ENCODE measurements around a stretch of chr6.

DNA sequence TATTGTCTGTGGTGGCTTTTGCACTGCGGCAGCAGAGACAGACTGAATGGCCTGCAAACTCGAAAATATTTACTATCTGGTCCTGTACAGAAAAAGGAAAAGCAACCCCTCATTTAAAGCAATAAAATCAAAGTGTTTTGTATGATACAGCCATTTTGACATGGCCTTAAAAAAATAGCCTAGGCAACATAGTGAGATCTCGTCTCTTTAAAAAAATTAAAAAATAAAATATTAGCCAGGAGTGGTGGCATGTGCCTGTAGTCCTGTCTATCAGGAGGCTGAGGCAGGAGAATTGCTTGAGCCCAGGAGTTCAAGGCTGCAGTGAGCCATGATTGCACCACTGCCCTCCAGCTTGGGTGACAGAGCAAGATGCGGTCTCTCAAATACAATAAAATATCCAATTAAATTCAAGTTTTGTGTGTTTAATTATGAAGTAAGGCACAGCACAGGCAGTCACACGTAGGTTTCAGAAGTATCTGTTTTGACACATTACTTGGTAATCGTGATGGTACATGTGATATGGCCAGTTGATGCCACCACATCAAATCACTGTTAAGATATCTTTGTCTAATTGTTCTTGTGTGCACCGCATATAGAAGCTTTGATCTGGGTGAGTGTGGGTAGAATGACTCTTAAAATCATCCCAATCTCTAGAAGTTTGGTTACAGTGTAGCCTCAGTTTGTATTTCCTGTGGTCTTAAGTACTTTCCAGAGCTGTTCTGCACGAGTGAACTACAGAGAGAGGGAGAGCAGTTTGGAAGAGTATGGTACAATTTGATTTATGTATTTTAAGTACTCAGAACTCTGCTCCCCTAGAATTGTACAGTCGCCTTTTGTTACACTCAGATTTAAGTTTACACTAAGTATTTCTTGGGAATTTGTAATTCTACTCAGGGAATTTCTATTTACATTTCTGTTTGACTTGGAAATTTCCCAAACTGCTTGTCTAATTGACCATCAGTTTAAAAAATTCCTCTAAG lies 37.3 kb downstream of the SNX9 start:
- PRO-cap, 10 experiments: no peak in any of the 10 experiments

GRCh38 chr6:157909461-157909859 lies 72.2 kb upstream of the SYNJ2 start:
- PRO-cap, 10 experiments: no peak in any of the 10 experiments

- PRO-cap, 10 experiments: peak in 2 of 10 experiments; most common plus-strand start chr6:157954359 (in 1); most common minus-strand start chr6:157954234 (in 1)
Measured at GRCh38 chr6:157954074-157955331, 27.2 kb upstream of the SYNJ2 start.

DNA sequence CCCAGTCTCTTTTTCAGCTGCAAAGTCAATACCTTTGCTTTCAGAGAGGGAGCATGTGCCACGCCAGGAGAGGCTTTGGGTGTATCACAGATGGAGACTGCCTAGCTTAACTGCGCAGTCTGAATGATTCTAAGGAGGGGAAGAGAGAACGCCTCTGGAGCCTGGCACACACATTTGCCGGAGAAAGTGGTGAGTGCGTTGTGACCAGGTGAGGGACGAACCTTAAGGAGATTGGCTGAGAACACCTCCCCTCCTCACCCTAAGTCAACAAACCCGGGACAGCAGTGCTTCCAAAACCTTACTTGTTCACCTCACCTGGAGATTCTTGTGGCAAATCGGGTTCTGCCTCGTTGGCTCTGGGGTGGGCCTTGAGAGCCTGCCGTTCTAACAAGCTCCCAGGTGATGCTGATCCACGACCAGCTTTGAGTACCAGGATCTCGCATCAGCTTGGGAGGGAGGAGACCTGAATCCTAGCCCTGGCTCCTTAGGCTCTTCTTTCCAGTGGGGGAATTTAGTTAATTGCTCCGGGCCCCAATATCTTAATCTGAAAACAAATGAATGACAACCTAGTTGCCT lies 9.4 kb downstream of the SYNJ2 start:
- PRO-cap, 10 experiments: peak in 3 of 10 experiments; most common plus-strand start position 333 of the sequence (in 1); most common minus-strand start position 125 of the sequence (in 2)

GRCh38 chr6:158032111-158032648 lies 50.5 kb downstream of the SYNJ2 start:
- PRO-cap, 10 experiments: no peak in any of the 10 experiments

- PRO-cap, 10 experiments: no peak in any of the 10 experiments
Measured at GRCh38 chr6:158083260-158083856, 84.7 kb downstream of the SERAC1 start.

GRCh38 chr6:158412042-158412484 lies 99.8 kb downstream of the TULP4 start:
- PRO-cap, 10 experiments: peak in 1 of 10 experiments; most common plus-strand start chr6:158412289 (in 1); most common minus-strand start chr6:158412118 (in 1)

DNA sequence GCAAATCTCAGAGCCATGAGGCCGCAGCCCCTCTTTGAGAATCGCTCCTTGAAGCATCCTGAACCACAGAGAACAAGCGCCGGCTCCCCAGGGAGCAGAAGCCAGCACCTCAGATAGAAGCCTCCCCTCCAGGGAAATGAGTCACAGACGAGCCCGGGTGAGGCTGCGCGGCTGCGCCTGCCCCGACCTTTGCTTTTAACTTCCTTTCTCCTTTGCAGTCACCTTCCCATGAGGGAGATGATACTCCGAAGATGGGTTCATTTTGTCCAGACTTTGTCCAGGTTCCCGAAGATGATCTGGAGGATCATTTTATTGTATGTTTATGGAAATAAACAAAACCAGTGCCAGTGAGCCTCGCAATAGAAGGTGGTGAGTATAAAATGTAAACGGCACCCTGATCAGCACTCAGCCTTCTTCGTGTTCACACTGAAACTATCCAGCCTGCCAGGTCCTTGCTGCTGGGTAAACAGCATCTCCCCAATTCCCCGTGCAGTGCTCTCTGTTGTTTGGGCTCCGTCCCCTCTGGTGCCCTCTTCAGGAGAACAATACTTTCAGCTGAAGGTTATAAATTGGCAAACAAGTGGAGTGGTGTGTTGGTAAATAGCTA lies 41.6 kb upstream of the TMEM181 start:
- PRO-cap, 10 experiments: peak in 2 of 10 experiments; most common plus-strand start position 144 of the sequence (in 2); most common minus-strand start position 74 of the sequence (in 1)

DNA sequence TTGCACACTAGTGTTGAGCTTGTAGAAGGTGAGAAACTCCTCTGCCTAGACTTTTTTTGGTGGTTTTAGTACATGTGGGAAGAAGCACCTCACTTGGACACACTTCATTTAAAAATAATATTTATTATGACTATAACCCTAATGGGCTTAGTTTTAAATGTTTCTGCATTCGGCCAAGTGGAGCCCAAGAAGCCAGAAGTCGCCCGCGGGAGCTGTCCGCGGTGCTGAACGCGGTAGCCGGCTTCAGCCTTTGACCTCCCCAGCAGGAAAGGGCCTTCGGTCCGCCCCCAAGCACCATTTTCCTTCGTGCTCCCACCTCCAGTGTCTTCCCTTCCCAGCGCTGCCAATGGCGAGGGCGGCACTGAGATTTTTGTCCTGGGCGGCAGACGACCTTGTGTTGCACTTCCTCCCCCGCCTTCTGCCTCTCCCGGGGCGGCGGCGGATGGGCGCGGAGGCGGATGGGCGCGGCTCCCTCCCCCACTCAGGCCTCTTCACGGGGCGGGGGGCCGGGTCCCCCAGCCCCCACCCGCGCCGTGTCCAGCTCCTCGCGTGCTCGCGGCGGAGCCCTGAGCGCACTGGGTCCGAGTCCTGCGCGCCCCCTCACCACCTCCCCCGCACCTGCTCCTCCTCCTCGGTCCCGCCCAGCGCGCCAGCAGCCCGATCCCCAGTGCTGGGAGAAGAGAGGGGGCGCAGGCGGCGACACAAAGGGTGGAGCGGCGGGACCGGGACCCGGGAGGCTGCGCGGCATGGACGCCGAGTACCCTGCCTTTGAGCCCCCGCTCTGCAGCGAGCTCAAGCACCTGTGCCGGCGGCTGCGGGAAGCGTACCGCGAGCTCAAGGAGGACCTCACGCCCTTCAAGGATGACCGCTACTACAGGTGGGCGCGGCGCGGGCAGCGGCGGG lies 23.7 kb upstream of the TMEM181 start:
- PRO-cap, 10 experiments: peak in 2 of 10 experiments; most common plus-strand start position 704 of the sequence (in 2); most common minus-strand start position 577 of the sequence (in 2)

DNA sequence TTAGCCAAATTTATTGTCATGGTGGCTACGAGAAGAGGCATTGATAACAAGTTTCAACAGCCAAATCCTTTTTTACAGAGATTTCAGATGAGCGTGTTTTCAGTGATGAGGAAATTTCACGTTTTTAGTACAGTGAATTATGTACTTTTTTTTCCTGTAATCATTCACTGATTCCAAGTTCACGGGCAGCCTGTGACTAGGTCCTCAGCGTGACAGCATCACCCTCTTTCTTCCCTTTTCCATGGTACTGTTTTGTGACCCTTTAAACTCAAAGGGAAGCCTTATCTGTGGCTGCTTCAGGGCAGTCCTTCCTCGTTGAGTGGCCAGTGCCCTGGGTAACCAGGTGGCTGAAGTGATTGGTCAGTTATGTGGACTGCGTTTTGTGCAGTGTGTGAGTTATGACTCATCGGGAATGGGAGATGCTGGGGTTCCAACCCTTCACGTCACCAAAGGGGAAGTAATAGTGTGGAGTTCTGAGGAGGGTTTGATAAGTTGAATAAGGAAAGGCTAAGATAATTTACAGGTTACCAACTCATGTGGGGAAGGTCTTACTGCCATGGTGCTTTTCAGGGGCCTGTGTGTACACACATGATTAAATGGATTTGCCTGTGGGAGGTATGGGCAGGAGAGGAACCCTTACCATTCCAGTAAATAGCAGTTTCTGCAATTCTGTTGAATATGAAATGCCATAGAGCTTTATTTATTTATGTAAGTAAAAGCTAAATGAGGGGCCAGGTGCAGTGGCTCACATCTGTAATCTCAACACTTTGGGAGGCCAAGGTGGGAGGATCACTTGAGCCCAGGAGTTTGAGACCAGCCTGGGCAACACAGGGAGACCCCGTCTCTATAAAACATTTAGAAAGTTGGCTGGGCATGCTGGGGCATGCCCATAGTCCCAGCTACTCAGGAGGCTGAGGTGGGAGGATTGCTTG lies 12.2 kb downstream of the DYNLT1 start:
- PRO-cap, 10 experiments: no peak in any of the 10 experiments

- PRO-cap, 10 experiments: no peak in any of the 10 experiments
Measured at GRCh38 chr6:158634630-158635318, 9.8 kb downstream of the DYNLT1 start.

- PRO-cap, 10 experiments: no peak in any of the 10 experiments
Measured at GRCh38 chr6:158640361-158640660, 4.2 kb downstream of the DYNLT1 start.

- PRO-cap, 10 experiments: peak in 2 of 10 experiments; most common minus-strand start chr6:158655296 (in 1)
Measured at GRCh38 chr6:158655175-158656301, 5.7 kb downstream of the SYTL3 start.

DNA sequence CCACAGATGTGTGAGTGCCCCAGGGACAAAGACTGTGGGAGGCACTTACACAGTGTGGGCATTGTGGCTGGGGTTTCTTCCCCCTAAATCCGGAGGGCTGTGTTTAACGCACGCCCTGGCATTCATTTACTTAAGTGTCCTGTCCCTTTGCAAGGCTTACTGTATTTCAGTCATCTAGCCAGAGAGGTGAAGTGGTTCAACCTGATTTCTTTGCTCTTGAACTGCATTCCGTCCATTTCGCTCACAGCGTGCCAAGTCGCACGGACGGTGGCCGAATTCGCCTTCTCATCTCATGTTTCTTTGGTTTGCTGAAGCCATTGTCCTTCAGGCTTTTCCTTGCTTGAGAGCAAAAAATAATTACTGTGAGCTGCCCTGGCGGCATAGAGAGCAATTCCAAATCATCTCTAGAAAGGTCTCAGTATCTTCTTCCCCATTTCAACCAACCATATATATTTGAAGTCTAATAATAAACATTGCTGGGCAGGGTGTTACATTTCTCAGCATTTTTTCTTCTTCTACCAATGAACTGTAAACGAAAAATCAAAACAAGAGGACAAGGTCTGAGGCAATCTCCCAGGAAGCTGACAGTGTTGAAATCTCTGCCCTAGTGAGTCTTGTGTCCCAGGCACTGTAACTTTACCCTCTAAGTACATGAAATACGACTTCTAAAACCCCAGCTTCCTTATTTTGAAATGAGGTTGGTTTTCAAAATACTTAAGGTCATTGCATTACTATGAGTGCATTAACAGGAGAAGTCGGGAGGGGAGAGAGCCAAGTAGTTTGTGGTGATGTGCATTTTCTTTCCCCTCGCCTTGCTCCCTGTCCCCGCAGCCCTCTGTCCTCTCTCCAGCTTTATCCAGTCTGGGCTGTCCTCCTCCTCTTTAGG lies 17.0 kb downstream of the SYTL3 start:
- PRO-cap, 10 experiments: peak in 6 of 10 experiments; most common plus-strand start position 742 of the sequence (in 4); most common minus-strand start position 406 of the sequence (in 2)

DNA sequence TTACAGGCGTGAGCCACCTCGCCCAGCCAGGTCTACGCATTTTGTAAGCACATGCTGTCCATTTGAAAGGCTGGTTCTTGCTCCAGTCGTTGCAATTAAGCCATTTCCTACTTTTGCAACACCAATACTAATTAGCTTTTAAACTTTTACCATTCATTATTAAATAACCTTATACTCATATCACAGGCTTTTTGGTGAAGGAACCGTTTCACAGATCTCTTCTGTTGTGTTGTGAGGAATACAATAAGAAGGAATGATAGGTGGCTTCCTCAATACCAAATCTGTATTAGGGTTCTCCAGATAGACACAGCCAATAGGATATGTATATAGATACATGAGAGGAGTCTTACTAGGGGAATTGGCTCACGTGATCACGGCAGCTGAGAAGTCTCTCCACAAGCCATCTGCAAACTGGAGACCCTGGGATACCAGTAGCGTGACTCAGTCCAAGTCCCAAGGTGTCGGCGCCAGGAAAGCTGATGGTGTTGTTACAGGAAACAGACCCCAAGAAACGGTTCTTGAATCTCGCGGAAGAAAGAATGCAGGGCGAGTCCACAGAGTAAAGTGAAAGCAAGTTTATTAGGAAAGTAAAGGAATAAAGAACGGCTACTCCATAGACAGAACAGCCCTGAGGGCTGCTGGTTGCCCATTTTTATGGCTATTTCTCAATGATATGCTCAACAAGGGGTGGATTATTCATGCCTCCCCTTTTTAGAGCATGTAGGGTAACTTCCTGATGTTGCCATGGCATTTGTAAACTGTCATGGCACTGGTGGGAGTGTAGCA lies 61.4 kb downstream of the SYTL3 start:
- PRO-cap, 10 experiments: no peak in any of the 10 experiments

DNA sequence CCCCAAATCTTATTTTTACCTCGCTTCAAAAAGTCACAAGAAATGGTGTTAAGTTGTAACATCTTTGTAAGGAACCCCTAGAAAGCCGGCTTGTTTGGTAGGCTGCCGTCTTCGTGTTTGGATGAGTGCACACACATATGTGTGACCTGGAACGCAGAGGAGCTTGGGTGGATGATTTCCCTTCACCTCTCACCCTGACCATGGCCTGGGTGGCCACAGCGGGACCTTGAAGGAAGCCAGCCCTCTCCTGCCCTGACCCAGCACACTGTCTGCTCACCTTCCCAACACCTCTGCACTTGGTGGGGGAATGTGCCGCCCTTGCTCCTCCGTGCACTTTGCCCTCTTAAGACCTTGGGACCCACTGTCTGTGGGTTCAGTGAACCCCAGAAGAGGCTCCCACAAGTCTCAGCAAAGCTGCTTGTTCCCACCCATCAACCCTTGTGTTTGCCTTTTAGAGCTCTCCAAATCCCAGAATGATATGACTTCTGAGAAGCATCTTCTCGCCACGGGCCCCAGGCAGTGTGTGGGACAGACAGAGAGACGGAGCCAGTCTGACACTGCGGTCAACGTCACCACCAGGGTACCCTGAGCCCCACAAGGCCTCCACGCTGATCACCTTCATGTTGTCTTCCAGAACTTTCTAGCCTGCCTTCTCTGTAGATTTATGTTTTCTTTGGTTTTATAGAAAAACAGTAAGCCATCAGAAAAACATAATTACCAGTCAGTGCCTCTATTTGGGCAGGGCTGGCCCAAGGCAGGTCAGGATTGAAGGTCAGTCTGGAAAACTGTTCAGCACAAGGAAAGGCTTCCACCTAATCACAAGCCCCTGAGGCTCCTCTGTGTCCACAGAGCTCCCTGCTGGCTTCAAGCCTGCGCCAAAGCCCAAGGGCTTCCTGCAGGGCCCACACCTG lies 68.0 kb downstream of the SYTL3 start:
- PRO-cap, 10 experiments: no peak in any of the 10 experiments

GRCh38 chr6:158795087-158796192 lies 23.7 kb downstream of the EZR start:
- PRO-cap, 10 experiments: peak in 2 of 10 experiments; most common minus-strand start chr6:158795988 (in 2)

- PRO-cap, 10 experiments: no peak in any of the 10 experiments
Measured at GRCh38 chr6:158815088-158815767, 3.9 kb downstream of the EZR start.

- PRO-cap, 10 experiments: peak in 9 of 10 experiments; most common plus-strand start chr6:158862215 (in 6); most common minus-strand start chr6:158861873 (in 5)
Measured at GRCh38 chr6:158861720-158862432, 42.7 kb upstream of the EZR start.

DNA sequence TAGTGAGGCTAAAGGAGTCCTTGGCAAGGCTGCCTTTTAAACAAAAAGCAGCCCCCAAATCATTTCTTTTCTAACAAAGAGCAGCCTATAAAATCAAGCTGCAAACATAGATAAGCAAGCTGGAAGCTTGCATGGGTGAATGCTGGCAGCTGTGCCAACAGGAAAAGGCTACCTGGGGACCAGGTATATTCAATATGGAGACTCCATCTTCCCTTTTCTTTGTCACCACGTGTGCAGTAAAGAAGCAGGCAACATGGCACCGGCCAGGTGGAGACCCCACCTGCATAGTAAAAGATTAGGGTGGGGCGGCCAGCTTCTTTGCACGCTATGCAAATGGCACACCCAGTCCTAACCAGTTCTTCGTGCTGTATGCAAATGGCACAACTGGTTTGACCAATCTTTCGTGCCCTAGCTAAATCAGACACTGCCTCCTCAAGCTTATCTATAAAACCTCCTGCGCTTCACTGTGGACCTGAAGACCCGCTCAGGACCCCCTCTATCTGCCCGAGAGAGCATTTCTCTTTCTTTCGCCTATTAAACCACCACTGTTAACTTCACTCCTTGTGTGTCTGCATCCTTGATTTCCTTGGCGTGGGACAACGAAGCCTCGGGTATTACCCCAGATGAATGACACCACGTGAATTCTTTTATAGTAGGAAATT lies 88.7 kb upstream of the EZR start:
- PRO-cap, 10 experiments: peak in 2 of 10 experiments; most common plus-strand start position 475 of the sequence (in 2); most common minus-strand start position 289 of the sequence (in 2)